Parotid gland (tissue), 1 donor: ENCODE measurements around the gene EFNA4.

- PRO-cap = no peak
These were observed 1.0 kb downstream of the ADAR start for GRCh38 chr1:154606986-154607323.

GRCh38 chr1:154626861-154627818 lies 19.2 kb upstream of the ADAR start:
- PRO-cap = no peak

DNA sequence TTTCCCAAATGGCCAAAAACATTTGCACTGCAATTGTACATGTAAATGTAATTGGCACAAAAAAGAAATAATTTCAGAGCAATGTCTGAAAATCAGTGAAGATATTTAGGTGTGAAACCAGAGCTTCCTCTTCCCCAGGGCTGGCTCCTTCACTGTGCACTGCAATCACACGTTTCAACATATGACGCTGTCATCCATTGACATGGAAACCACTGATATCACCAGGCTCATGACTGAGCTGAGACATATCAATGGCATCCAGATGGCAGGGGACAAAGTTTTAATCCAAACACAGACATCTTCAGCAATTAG lies 107.9 kb upstream of the ADAR start:
- PRO-cap = no peak

- PRO-cap = no peak
These were observed 122.1 kb downstream of the KCNN3 start for GRCh38 chr1:154747967-154748492.

DNA sequence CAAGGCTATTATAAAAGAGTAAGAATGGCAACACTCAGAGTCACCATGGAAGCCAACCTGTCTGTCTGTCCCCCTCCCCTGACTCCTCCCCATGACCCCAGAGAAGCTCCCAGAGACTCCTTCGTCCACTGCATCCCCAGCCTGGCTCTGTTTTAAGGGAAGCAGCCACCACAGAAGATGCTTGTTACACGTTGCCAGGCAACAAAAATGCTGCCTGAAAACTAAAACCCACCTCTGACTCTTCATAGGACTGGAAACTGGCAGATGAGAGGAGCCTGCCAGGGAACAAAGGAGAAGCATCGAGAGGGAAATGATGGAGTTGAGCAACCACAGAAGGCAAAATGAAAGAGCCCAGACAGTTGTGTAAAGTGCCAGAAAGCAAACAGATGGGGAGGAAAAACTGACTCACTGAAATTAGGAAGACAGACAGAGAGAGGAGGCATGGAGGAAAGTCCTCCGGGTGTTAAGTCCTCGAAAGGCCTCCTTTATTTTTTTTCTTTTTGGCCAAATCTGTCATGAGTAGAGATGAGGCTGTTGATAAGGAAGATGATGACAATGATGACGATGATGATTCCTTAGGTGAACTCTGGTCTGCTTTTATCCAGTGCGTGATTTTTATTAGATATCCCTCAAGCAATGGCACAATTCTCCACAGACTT lies 118.3 kb downstream of the KCNN3 start:
- PRO-cap = no peak

GRCh38 chr1:154809858-154810460 lies 60.1 kb downstream of the KCNN3 start:
- PRO-cap = bidirectional peak, plus-strand start at chr1:154810246, minus-strand start at chr1:154809961; unidirectional peak, plus-strand start at chr1:154810282

GRCh38 chr1:154953566-154954173 lies 2.2 kb downstream of the PBXIP1 start:
- PRO-cap = no peak

- PRO-cap = no peak
These were observed 866 bp downstream of the PBXIP1 start for GRCh38 chr1:154954765-154955700.

GRCh38 chr1:154969793-154970619 lies 541 bp downstream of the SHC1 start:
- PRO-cap = no peak

GRCh38 chr1:154973521-154974596 lies 622 bp upstream of the CKS1B start:
- PRO-cap = bidirectional peak, plus-strand start at chr1:154973918, minus-strand start at chr1:154973718; bidirectional peak, plus-strand start at chr1:154974681, minus-strand start at chr1:154974356

GRCh38 chr1:154993679-154994237 lies 372 bp downstream of the LENEP start:
- PRO-cap = no peak

GRCh38 chr1:155007348-155007840 lies 4.8 kb downstream of the ZBTB7B start:
- PRO-cap = no peak

DNA sequence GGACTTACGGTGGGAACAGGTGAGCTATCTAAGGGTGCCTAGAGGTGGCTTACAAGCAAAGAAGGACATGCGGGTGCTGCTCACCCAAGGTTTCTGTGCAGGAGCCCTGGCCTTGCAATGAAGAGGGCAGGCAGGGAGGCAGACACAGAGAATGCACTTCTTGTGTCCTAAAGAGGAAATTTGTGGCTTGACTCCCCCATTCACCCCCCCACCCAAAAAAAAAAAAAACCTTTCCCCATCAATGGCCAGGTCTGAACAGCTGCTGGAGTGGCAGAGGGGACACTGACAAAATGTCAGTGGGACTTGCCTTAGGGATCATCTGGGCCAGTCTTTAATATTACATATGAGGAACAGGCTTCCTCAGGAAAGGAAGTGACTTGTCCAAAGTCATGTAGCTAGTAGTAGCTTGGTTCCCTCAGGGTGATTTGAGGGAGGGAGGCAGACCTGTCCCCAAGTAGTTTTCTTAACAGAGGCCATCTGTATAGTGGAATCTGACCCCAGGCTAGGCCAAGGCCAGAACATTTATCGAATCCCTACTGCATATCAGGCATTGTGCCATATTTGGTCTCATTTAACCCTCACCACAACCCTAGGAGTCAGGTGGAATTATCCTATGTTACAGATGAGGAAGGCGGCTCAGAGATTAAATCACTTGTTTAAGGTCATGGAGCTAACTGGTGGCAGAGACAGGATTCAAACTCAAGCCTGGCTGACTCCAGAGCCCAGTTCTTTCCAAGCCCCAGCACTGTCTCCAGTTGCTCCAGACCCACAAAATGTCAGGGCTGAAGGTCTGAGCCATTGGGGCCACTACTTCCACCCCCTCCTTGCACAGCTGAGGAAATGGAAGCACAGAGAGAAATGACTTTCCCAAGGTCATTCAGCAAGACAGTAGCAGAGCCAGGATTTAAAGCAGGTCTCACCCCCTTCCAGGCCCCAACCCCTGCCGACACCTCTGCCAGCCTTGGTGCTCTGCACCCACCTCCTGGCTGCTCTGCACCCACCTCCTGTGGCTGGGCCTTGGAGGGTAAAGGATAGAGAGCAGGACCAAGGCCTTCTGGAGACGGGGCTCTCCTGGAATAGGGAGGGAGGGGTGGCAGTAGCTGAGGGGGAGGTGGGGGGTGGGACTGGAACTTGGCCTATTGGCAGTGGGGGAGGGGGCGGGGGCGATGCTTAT lies 10.4 kb downstream of the ZBTB7B start:
- PRO-cap = no peak

GRCh38 chr1:155037059-155037475 lies 3.4 kb downstream of the DCST1 start:
- PRO-cap = no peak

GRCh38 chr1:155051777-155052812 lies 979 bp downstream of the ADAM15 start:
- PRO-cap = bidirectional peak, plus-strand start at chr1:155052404, minus-strand start at chr1:155052241

DNA sequence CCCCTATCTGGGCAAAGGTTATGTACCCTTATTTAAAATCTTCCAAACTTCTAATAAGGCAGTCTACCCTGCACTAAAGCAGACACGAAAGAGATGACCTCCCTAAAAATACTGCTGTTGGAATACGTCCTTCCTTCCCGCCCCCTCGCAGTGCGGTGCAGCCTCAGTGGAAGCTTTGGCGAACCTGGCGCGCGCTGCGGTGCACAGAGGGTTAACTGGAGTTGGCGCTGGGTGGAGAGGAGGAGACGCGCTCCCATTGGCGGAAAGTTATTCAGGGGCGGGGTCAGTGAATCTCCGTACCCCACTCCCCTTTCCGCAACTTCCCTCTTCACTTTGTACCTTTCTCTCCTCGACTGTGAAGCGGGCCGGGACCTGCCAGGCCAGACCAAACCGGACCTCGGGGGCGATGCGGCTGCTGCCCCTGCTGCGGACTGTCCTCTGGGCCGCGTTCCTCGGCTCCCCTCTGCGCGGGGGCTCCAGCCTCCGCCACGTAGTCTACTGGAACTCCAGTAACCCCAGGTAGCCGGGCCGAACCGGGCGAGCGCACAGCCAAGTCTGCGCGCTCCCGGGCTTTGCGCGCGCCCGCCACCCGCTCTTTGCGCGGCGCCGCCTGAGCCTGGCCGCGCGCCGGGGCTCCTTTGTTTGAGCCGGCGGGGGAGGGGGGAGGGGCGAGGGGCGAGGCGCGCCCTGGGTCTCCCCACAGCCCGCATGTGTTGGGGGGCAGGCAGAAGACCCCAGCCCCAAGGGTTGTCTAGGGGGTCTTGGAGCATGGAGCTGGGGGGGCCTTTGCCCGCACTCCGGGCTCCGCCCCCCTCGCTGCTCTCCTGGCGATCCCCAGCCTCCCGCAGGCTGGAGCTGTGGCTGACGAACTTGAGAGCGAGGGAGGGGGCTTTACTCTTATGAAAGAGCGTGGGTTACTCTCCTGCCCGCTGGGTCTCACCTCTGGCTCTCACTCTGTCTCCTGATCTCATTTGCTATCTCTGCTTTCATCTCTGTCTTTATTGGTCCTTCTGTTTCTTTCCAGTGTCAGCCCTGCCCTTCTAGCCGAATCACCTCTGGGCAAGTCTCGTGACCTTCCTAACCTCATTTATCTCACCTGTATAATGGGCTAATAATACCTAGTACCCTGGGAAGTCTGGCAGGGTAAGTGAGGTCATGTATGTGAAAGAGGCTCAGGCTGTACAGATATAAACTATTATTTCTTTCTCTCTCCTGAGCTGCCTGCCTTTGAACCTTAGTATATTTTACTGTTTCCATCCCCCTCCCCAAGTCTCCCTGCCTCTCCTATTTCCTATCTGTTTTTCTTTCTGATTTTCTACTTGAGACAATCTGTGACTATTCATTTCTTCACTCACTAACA lies at the start of gene EFNA4:
TSS of gene EFNA4 (plus strand) at position 323 of the 1,360 bp plus-strand sequence.
- PRO-cap = no peak

DNA sequence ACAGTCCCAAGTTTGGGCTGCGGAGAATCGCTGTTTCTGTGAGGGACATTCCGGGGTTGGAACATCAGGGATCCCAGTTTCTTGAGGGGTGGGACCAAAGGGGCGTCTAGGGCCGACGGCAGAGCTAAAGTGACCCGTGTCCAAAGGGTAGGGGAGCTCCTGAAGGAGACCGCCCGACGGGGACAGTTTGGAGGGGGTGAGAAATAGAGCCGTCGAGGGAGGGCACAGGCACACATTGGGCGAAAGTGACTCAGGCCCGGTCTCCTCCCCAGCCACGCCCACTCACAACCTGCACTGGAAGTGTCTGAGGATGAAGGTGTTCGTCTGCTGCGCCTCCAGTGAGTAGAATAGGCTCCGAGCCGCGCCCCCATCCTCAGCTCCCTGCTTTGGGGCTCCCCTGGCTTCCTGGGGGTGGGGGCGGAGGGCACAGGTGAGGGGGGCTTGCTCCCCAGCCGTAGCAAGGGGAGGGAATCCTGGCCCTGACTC lies 7.0 kb downstream of the EFNA3 start:
- PRO-cap = no peak

DNA sequence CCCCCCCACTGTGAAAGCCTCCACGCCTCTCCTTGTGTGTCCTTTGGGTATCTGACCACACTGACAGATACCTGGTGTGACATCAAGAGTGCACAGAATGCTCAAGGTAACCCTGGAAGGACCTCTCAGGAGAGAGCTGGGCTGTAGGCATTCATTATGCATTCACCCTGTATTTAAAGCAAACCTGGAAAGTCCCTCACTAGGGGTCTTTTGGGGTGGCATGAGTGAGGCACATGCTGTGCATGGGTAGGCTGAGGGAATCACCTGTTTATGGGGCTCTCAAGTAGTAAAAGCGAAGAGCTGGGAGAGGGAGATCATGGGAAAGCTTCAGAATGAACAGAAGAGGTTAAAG lies 702 bp downstream of the EFNA1 start:
- PRO-cap = no peak

- PRO-cap = no peak
These were observed 2.0 kb upstream of the SLC50A1 start for GRCh38 chr1:155133543-155134138.

DNA sequence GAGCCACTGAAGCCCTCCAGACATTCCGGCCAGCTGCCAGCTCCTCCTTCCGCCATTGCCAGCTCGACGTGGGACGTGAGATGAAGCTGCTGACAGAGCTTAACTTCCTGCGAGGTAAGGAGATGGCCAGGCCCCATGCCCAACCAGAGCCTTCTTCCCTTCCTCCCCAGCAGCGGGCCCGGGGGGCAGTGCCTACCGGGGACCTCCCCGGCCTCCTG lies 4.8 kb downstream of the TRIM46 start:
- PRO-cap = no peak